Rectum (tissue), 1 donor: ENCODE measurements around a stretch of chr20.

GRCh38 chr20:20563533-20564169, 148.8 kb downstream of the RALGAPA2 start:
- PRO-cap, result no peak

DNA sequence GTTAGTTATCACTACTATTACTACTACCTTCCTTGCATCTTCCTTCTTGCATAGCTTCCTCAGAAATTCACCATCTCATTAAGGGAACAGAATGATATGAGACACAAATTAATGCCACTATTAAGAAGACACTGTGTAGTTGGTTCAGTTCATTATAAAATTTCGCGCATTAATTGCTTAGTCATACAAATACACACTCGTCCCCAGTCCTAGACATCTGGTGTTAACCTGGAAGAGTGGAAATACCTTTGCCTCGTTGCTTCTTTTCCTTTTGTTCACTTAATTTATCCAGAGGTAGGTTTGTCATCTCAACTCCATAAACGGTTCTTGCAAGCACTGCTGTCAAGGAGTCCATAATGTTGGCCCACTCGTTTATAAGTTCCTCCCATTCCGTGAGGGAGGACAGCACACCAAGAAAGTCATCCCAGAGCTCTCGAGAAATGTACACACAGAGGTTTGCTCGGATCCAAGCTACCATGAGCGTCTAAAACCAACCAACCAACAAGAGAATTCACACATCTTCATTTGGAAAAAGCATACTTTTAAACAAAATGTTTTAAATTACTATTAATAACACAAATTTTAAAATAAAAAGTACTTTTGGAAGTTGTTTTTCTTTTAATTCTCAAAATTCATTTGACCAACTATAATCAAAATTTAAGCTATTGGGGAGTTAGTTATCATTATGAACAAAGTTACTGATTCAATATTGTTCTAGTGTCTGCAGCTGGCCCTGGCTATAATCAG, 107.3 kb downstream of the RALGAPA2 start:
- PRO-cap, result no peak

DNA sequence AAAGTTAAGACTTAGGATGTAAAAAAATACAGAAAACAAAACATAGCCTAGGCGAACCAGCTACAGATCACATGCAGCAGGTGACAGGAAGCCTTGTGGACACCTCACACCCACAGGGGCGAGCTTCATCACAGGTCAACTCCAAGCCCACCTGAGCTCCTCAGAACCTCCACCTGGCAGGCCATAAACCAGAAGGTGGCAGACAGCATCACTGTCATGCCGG, 1.1 kb downstream of the RALGAPA2 start:
- PRO-cap, result unidirectional peak, plus-strand start at position 72 of the sequence

DNA sequence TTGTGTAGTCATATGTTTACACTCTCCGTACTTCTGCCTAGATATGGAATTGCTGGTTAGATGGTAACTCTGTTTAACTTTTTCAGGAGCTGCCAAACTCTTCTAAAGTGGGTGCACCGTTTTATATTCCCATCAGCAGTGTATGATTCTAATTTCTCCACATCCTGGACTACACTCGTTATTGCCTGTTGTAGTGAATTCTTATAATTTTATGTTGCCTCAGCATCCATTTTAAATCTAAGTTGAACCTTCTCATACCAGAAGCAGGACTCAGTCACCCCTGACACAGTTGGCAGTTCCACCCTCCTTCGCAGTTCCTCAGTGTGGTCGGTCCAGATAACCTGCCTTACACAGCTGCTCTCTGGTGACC, 33.9 kb downstream of the KIZ start:
- PRO-cap, result unidirectional peak, plus-strand start at position 313 of the sequence

DNA sequence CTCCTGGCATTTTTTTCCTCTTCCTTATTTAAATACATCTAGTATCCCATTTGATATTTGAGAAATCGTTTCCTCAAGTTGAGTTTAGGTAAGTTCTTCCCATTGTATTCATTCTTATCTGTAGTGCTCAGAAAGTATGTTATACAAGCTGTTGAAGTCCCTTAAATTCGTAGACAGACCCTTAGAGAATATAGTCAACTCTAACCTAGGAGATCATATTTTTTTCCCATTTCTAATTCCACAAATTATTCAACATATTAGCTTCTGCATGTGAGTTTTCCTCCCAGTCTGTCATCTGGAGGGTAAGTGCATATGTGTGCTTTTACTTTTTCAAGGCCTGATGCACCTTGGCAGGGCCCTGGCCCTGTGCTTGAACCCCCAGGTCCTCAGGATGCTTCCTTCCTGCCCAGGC, 37.4 kb downstream of the NKX2-4 start:
- PRO-cap, result no peak

DNA sequence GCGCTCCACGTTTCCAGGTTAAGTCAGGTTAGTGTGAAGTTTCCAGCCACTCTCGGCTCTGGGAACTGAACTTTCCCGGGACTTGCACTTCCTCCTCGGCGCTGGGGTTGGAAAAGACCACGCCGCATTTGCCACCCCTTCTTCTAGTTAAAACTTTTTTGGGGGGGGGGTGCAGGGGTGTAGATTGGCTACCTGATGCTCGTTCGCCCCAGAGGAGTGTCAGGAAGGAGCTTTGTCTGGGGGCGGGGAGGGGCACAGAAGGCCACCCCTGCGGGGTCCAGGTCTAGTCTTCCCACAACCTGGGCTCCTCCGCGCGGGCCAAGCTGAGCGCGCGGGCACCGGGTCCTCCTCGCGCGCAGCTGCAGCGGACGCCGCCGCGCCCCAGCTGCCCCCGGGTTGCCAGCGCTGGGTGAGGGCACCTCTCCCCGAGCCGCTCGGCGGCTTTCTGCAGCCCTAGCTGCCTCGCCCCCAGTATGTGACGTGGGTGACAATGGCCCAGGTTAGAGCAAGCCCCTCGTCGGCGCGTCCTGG, 1.6 kb upstream of the NKX2-2 start:
- PRO-cap, result no peak

DNA sequence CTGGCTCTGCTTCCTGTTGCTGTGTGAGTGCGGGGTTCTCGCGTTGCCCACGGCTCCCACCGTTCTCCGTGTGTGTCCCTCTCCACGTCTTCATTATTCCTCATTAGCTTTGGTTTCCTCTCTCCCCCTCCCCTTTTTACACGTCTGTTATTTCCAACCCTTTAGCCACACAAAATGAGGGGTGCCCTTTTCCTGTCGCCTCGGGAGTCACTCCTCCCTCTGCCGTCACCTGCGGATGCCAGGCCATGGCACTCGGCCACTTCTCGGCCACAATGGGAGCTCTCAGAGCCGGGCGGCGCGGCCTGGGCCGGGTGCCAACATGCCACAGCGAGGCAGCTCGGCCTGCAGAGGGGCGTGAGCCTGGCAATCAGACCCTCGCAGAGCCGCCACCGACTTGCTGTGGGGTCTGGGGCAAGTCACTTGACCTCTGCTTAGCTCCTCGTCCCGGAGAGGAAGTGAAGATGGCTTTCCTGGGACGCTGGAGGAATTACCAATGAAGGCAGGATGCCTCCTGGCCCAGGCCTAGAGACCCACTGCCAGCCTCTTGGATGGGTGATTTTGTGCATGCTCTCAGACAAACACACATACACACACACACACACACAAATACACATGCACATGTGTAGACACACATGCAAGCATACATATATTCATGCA, 94.5 kb upstream of the NKX2-2 start:
- PRO-cap, result no peak

GRCh38 chr20:22371750-22372238, 212.6 kb downstream of the FOXA2 start:
- PRO-cap, result no peak

DNA sequence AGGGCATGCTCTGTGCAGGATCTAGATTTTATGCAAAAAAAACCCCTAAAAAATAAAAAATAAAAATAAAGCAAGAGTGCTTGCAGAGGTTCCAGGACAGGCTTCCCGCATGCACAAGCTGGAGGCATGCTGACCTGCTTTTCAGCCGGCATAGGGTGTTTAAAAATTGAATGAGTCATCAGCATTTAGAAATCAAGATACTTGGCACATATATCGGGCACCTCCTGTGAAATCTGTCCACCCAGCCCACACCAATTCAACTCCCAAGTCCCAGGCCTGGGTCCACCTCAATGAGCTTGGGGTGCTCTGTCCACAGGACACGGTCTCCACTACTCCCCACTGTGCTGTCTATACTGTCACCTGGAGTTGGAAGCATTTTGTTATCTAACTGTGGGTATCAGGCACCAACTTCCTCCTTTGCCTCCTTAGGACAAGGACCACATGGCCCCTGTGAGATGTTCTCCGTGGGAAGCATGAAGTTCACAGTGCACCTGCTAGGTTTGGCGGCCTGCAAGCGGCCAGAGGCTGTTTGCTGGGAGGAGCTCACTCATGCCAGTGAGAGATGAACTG, 121.3 kb downstream of the FOXA2 start:
- PRO-cap, result no peak

- PRO-cap, result bidirectional peak, plus-strand start at chr20:22524052, minus-strand start at chr20:22523739
These were observed 60.5 kb downstream of the FOXA2 start for GRCh38 chr20:22523590-22524559.

- PRO-cap, result no peak
These were observed 57.3 kb downstream of the FOXA2 start for GRCh38 chr20:22527004-22527448.

GRCh38 chr20:22576250-22576697, 8.1 kb downstream of the FOXA2 start:
- PRO-cap, result no peak

DNA sequence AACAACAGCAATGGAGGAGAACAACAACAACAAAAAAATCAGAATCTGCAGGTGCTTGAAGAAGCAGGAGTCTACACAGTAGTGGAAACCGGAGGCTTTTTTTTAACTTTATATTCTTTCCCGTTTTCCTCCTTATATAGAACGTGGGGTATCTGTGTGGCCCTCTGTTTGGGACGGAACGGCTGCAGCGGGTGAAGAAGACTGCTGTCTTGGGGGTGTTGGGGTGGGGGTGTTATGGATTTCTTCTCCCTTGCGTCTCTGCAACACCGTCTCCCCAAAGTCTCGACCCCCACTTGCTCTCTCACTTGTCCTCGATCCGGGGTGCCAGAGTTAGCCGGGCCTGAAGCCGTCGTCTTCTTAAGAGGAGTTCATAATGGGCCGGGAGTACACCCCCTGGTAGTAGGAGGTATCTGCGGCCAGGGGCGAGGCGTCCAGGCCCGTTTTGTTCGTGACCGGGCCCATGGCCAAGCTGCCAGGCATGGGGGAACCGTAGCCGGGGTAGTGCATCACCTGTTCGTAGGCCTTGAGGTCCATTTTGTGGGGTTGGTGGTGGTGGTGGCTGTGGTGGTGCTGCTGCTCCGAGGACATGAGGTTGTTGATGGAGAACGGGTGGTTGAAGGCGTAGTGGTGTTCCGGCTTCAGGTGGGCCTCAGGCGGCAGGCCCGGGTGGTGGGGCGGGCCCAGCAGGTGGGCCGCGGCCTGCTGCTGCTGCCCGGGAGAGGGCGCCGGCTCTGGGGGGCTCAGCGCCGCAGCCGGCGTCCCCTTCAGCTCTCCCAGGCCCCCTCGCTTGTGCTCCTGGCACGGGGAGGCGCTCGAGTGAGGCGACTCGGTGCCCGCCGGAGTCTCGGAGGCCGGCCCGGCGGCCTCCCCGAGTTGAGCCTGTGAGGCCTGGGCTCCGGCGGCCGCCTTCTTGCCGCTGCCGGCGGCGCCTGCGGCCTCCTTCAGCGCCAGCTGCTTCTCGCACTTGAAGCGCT, 2.6 kb downstream of the FOXA2 start:
- PRO-cap, result bidirectional peak, plus-strand start outside the sequence, minus-strand start at position 776 of the sequence

DNA sequence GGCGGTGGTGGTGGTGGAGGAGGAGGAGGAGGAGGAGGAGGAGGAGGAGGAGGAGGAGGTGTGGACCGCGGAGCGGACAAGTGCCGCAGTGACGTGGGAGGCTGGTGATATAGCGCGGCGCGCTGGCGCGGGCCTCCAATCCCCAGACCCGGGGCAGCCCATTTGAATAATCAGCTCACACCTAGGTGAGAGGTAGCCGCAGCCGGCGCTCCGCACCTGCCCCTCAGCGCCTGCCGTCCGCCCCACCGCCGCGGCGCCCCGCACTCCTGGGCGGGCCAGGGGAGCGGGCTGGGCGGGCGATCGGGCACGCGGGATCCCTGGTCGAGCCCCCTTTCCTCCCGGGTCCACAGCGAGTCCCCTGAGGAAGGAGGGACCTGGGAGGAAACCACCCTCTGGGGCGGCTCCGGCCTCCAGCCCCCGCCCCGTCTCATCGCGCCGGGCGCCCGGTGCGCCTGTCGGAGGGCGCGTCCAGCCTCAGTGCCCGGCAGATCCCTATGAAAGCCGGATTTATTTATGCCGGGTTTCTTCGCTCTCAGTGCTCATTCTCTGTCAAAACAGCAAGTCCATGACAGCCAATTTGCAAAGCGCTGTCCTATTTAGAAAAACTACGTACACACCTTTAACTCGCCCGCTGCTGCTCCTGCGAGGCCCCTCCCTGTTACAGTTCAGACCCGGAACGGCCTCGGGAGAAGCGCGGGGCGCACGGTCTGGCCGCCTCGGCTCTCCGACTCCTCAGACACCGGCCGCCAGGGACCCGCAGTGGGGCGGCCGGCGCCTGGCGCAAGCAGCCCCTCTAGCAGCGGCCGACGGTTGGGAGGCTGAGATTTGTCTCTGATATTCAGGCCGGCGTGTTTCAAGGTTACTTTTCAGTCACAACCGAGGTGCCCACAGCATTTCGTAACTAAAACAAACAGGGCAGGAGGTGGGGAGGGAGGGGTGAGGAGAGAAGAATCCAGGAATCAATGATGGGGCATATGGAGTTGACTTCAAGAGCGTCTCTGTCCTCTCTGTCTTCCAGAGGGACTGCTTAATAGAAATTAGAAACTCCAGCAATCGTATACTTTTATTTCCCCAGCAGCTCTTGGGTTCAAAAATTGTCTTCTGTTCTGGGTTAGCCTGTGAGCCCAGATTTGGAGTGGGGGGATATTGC, 661 bp upstream of the FOXA2 start:
- PRO-cap, result bidirectional peak, plus-strand start at position 88 of the sequence, minus-strand start at position 82 of the sequence; bidirectional peak, plus-strand start at position 226 of the sequence, minus-strand start at position 323 of the sequence; bidirectional peak, plus-strand start at position 438 of the sequence, minus-strand start at position 483 of the sequence; bidirectional peak, plus-strand start at position 688 of the sequence, minus-strand start at position 556 of the sequence

DNA sequence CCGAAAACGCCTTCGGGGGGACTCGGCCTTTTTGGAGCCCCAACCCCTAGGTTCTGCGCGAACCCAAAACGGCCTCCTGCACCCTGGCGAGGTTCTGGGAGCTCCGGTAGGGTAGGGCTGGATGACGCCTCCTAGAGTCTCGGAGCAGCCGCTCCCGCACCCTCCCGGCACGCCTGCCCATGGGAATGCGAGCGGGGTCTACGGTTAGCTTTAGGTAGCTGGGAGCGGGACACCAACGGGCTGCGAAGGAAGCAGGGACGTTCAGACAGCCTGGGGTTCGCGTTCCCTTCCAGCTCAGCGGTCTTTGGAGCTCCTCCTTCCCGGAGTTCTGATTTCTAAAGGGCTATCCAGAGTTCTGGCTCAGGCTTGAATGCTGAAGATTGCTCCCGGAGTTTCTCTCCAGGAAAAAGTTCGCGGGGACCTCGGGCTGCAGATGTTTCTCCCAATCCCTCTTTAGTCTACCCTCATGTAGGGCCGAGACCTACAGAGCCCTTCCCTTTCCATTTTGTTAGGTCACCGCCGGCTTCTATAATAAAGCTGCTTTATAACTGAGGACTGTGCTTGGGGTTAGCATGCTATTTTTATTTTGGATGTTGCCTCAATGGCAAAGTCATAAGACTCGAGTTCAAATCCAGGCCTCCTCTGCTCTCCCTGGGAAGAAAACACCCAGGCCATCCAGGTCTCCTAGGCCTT, 2.7 kb upstream of the FOXA2 start:
- PRO-cap, result unidirectional peak, minus-strand start at position 306 of the sequence

DNA sequence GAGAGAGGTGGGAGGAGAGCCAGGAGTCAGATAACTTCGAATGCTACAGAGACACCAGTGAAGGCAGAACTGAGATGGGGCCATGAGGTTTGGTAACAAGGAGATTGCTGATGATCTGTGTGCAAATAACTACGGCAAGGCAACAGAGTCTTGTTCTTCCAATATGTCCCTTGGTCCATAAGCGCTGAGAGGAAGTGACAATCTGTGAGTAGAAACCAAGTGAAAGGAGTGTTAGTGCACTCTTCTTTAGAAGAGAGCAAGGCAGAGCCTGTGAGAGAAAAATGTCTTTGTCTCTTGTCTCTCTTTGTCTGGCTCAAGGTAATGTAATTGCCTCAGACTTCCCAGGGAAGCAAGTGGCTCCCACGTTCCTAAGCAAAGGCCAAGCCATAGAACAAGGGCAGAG, 211.3 kb upstream of the FOXA2 start:
- PRO-cap, result no peak

GRCh38 chr20:23027605-23028309, 7.4 kb upstream of the SSTR4 start:
- PRO-cap, result no peak

GRCh38 chr20:23046312-23046833, 3.1 kb downstream of the THBD start:
- PRO-cap, result no peak

- PRO-cap, result no peak
These were observed 29.5 kb upstream of the CD93 start for GRCh38 chr20:23115582-23116111.

DNA sequence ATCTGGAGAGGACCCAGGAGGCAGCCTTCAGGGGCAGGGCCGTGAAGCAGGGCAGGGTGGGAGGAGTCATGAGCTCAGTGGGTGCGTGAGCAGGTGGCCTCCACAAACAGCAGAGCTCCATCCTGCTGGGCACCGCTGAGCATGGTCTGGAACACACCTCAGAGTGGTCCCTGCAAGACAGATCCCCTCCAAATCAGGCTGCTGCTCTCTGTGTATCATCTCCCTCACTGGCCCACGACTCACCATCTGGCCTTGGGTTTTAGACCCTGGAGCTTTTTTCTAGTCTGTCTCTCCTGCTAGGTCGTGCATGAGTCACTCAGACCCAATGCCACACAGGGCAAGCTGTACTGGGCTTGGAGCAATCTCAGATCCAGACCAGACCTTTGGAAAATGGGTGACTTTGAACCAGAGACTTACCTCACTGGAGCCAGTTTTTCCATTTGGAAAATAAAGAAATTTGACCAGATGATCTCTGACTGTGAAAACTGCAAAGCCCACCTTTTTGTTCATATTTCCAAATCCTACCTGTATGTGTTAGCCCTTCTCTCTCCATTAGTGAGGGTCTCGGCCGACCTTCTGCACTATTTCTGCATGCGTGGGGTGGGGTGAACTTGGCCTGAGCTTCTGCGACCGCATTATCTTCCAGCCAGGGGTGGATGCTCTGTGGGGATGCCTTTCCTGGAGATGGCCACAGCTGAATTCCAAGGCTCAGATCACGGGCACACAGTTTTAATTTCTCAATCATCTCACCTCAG, 30.8 kb upstream of the CD93 start:
- PRO-cap, result no peak